ENCODE measurements around the genes FEM1A, RPL36, CATSPERD and DUS3L.

GRCh38 chr19:4709486-4710524, 13.8 kb downstream of the DPP9 start:
- RRBS, 2 experiments = 94% methylated on average over 2 of the region's 32 CpGs; no CpG with 5 or more reads in 1 of the 2 experiments

DNA sequence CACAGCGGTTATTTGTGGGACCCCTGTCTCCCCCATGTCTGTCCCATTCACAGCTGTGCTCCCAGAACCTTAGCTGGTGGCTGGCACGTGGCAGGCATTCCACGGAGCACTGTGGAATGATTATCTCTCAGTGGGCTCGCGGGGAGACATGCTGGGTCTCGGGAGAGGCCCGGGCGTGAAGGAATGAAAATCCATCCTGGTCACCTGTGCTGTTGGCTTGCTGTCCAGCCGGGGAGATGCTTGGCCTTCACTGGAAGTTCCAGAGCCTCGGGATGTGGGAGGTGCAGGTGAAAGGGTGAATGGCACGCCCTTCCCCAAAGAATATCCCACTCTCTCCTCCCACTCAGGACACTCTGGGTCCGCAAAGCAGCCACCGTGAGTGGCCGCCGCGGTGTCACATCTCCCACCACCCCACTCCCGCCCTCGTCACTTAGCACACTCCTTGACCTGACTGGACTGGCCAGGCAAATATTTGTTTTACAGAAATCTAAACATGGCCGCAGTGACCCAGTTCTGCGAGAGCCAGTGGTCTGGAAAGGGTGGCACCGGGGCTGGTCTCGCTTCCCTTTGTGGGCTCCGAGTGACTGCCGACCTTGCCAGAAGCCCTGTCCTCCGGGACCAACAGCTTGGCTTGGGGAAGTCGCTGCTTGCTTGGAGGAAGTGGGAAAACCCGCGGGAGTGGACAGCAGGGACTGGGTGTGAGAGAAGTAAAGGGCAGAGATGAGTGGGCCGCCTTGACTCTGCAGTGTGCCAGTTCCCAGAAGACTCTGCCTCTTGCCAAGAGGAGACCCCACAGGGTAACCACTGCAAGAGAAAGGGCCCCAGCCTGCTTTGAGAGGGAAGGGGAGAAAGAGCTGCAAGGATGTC, 7.9 kb downstream of the DPP9 start:
- RRBS, 2 experiments = 7 to 9% methylated on average over 8 of the region's 29 CpGs

- RRBS, 2 experiments = under 1% methylated on average over 11 of the region's 66 CpGs
Observed at GRCh38 chr19:4790982-4791878, at the start of gene FEM1A. Gene FEM1A (plus strand): TSS chr19:4791734.

GRCh38 chr19:4807045-4807604, 15.6 kb downstream of the FEM1A start:
- RRBS, 2 experiments = no CpG with 5 or more reads among the region's 12 CpGs

- RRBS, 2 experiments = no CpG with 5 or more reads among the region's 24 CpGs
Observed at GRCh38 chr19:4890956-4891467, 11.7 kb downstream of the ARRDC5 start.

DNA sequence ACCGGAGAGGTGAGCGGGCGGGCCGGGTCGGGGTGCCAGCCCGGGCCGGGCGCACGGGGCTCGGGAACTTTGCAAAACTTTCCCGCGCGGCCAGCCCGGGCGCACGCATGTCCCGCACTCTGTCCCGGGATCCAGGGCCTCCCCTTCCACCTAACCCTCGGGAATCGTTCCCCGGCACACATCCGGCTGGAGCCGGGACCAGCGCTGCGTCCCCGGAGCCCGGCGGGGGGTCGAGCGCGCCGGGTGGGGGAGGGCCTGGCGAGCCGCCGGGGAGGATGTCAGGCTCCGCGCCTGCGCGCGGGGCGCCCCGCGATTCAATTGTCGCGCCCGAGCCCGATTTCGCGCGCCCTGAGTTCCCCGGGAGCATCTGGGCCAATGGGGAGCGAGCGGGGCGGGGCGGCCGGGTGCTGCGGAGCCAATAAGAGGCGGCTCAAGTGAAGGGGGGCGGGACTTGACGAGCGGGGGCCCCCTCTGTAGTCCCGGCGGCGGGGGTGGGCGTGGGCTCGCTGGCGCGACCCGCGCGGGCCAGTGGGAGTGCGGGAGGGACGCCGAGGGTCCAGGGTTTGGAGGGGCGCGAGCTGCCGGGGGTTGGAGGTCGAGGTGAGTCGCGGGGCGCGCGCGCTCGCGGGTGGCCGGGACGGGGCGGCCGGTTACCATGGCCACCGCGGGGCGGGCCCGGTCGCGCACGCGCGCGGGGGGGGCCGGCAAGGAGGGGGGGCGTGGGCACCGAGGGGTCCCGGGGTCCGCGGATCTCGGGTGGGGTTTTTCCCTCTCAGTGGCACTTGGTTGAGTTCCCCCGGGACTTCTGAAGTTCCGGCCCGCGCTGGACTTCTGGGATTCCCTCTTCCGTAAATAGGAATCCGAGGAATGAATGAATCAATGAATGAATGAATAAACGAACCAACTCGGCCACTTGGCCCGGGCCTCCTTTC, 612 bp downstream of the UHRF1 start:
- RRBS, 2 experiments = 2% methylated on average over 68 of the region's 116 CpGs

DNA sequence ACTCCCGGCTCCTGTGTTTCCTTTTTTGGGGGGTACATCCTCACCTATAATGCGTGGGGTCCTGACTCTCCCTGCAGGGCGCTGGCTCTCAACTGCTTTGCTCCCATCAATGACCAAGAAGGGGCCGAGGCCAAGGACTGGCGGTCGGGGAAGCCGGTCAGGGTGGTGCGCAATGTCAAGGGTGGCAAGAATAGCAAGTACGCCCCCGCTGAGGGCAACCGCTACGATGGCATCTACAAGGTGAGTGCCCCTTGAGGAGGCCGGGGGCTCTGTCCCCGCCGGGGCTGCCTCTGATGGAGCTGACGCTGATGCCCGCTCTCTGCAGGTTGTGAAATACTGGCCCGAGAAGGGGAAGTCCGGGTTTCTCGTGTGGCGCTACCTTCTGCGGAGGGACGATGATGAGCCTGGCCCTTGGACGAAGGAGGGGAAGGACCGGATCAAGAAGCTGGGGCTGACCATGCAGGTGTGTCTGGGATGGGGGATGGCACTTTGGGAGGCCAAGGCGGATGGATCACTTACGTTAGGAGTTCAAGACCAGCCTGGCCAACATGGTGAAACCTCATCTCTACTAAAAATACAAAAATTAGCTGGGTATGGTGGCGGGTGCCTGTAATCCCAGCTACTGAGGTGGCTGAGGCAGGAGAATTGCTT, 18.3 kb upstream of the KDM4B start:
- RRBS, 2 experiments = 93 to 94% methylated on average over 5 to 6 of the region's 28 CpGs

- RRBS, 2 experiments = no CpG with 5 or more reads among the region's 6 CpGs
Observed at GRCh38 chr19:4968015-4968360, 925 bp upstream of the KDM4B start.

GRCh38 chr19:5005750-5006358, 36.9 kb downstream of the KDM4B start:
- RRBS, 2 experiments = no CpG with 5 or more reads among the region's 17 CpGs

- RRBS, 2 experiments = no CpG with 5 or more reads among the region's 19 CpGs
Observed at GRCh38 chr19:5088512-5089198, 119.7 kb downstream of the KDM4B start.

- RRBS, 2 experiments = 79 to 94% methylated on average over 5 to 10 of the region's 33 CpGs
Observed at GRCh38 chr19:5322031-5322657, 18.5 kb downstream of the PTPRS start.

- RRBS, 2 experiments = no CpG with 5 or more reads among the region's 4 CpGs
Observed at GRCh38 chr19:5434604-5434971, 20.6 kb upstream of the ZNRF4 start.

- RRBS, 2 experiments = 6 to 9% methylated on average over 29 of the region's 36 CpGs
Observed at GRCh38 chr19:5536319-5536879, 81.2 kb downstream of the ZNRF4 start.

DNA sequence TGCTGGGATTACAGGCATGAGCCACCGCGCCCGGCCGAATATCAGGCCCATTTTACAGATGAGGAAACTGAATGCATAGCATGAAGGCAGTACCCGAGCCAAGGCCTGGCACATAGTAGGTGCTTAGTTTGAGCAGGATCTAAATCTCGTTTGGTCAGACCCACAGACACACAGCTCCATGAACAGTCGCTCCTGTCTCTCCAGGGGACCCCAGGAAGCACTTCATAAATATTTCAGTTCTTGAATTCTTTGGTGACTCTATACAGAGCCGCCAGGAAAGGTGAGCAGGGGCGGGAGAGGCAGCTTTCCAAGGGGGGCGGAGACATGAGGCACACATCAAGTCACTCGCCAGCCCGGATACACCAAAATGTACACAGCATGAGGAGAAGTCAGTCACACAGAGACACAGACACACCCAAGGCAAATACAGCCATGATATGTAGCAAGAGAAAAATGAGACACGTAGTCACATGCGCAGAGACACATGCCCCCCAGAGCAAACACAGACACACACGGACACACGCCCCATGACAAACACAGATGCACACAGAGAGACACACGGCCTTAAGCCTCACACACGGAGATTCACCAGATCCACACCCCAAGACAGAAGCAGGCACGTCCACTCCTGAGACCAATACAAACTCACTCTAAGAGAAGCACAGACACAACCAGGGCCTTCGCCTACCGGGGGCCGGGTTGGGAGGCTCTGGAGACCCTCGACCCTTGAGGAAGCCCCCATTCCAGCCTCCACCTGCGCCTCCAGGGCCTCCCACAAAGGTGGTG, 44.9 kb downstream of the SAFB2 start:
- RRBS, 2 experiments = no CpG with 5 or more reads among the region's 24 CpGs

DNA sequence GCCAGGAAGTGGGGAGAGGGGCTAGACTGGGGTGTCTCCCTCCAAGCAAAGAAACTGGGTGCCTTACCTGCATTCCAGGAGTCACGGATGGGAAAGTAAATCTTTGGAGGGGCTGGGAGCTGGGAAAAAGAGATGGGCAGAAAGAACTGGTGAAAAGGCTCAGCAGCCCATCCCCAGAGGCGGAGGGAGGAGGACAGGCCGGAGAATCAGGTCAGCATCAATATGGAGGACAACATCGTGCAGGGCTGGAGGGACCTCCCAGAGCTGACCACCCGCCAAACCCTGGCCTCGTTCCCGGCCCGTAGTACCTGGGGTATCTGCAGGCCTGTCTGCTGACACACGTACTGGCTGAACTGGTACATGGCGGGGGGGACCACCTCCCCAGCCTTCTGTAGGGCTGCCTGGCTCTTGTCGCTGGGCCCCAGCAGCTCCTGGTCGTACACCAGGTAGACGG, 1.0 kb downstream of the MICOS13 start:
- RRBS, 2 experiments = 14 to 18% methylated on average over 4 of the region's 13 CpGs

- RRBS, 2 experiments = no CpG with 5 or more reads among the region's 13 CpGs
Observed at GRCh38 chr19:5679732-5680046, 627 bp downstream of the MICOS13 start.

DNA sequence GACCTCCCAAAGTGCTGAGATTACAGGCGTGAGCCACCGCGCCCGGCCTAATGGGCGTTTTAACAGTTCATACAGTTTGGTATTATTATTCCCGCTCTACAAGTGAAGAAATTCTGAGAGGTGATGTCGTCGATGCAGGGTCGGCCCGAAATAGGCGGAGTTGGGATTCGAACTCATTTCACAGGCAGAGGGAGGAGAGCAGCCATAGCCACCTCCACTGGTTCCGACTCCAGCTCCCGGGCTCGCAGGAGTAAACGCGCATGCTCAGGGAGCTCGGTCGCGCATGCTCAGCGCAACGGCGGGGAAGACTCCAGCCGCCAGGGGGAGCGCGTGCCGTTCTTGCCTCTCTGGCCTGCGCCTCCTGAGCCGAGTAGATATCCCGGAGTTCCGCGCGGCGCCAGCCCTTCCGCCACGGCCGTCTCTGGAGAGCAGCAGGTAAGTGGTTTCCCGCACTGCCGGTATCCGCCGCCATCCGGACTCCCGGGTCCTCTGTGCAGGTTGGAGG, at the start of gene RPL36:
TSS of gene RPL36 (plus strand) at position 403 of the 505 bp plus-strand sequence.
- RRBS, 2 experiments = under 1% methylated on average over 10 to 12 of the region's 43 CpGs

DNA sequence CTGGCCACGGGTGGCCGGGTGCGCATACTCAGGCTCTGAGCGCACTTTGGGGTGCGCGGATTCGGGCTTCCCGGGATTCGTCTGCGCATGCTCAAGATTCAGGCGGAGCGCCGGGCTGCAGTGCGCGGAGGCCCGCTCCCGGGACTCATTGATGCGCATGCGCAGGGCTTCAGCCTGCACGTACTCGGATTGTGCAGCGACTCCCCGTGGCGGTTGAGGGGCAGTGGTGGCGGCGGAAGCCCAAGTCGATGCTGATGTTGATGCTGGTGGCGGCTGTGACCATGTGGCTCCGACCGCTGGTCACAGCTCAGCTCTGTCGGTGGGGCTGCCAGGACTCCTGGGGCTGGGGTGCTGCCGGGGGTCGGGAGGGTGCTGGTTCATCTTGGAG, at the start of gene CATSPERD:
TSS of gene CATSPERD (plus strand) at position 148 of the 388 bp plus-strand sequence.
- RRBS, 2 experiments = 1% methylated on average over 7 to 10 of the region's 33 CpGs

- RRBS, 2 experiments = 0 to under 1% methylated on average over 5 of the region's 30 CpGs
Observed at GRCh38 chr19:5791082-5791564, at the start of gene DUS3L. Gene DUS3L (minus strand): TSS chr19:5791163.

DNA sequence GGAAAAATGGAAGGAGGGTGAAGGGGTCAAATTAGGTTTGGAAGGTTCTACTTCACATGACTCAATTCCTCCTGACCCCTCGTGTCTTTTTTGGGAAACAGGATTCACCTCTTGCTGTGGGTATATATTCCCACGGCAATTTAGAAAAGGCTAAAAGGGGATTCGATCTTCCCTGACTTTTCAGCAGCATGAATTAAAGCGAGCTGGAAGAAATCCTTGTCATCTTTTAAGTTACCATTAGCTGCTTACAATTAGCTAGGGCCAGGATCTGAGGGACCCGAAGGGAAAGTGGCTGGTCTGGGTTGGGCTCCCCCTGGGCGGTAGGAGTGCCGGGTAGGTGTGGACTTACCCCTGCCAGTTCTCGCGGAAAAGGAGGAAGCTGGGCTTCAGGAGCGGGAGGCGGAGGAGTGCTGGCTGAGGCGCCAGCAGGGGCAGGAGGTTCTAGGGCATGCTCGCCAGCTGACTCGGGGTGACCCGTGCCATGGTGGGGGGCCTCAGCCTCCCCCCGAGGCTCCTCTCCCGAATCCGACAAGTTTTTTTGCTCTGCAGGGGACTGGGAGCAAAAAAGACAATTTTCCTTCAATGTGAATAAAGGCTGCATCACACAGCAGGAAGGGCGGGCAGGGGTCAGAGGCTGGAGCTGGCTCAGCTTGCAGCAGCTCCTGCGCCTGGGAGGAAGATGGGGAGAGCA, 26.8 kb downstream of the RANBP3 start:
- RRBS, 2 experiments = no CpG with 5 or more reads among the region's 20 CpGs